ENCODE data around the genes CPB1 and ANKUB1.

DNA sequence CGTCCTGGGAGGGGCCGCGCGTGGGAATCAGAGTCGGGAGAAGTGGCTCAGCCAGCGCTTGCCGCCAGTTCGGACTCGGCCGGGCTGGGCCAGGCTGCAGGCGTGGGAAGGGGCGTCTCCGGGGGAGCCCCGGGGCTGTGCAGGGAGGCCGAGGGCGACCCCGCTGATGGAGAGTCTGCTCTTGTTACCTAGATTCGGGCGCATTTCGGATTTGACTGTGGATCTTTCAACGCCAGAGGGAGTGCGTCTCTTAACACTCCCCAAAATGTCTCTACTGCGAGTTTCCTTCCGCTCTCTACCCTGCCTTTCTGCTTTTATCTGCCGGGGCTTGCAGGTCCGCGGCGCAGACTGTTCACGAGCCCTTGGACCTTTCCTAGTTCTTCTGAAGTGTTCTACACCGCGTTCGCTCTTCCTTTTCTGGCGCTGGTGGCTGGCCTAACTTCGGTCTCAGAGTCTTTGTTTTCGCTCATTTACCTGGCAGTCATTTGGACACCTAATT is 1.4 kb downstream of the DIPK2A start:
- PRO-cap = no peak

DNA sequence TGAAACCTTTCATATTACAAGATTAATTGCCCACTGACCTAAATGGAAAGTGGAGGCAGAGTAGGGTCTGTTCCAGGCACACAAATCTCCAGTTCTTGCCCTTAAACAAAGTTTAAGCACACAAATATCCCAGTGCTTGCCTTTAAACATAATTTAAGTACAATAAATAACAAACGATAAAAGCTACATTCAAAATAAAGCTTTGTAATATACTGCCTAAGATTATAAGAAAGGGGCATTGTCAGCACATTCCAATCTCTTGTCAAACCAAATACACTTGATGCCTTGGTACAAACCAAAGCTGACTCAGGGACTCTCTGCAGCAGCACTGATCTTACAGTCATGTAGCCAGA is 18.4 kb downstream of the PLOD2 start:
- PRO-cap = no peak

DNA sequence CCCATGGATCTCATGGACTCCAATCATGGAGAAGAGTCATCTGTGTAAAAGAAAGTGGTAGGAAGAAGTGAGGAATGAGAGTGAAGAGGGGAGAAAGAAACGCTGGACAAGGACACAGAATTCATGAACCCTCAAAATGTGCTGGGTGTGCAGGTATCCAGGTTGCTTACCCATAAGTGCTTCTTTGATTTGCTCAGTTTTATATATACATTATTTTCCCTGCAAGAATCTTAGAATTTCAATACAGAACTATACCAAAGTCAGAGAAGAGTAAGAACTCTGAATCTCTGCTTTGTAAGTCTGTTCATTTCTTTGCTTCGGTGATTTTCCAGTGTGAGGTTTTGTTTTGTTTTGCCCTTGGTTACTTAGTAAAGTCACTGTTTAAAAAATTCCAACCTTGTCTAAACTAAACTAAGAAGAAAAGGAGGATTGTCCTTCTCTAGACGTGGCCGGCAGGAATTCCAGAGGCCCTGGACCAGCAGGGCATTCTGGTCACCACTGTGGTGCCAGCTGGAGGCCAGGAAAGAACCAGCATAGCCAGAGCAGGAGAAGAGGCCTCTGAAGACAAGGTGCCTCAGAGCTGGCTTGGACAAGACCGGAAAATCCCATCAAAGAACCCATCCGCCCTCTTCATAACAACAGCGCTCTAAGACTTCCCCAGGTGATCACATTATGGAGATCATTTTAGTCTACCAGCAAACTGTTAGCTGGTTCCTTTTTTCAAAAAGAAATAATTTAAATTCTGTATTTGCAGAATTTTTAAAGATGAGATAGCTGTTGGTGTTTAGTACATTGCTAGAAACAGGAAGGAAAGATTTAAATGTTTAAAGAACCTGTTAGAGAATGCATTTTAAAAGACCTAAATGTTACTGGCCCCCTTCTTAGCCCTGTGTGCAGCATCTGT is 8.2 kb downstream of the PLOD2 start:
- PRO-cap = no peak

DNA sequence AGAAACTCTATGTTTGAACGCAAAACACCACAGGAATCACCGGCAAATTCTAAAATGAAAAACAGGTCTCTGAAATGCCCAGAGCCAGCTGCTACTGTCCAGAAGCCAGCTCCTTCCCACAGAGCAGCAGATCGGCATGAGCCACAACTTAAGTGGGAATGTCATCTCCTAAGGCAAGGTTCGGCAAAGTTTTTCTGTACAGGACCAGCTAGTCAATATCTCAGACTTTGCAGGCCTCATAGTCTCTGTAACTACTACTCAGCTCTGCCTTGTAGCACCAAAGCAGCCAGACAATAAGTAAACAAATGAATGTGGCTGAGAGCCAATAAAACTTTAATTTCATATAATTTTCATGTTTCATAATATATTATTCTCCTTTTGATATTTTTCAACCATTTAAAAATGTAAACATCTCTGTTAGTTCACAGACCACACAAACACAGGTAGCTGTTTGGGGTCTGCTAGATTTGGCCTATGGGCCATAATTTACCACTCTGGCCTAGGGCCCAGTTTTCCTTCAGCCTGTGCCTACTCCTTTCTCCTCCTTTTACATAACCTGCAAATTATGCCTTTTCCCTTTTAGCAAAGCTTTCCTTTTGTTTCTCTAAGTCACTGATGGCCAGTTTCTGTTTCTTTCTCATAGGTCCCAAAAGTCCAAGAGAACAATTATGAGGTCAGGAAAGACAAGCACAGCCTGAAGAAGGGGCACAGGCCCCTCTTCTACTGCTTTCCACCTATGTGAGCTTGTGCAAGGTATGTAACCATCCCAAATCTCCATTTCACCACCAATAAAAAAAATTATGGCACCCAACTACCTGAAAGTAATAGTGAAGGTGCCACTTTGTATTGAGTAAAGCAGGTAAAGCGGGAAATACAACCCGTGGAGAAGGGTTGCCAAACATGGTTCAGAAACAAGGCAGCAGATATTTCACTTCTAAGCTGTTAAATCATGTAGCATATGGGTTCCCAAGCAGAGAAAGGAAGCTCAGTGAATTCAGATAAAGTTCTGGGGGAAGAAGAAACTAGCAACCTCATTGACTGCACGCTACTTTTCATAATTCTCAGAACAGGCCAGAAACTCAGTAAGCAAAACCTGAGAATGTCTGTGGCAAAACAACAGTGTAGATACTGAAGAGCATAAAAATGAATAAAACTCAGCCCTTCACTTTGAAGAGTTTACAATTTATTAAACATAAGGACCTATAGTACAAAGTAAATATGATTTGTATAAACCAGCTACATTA is 4.4 kb downstream of the PLOD2 start:
- PRO-cap = no peak

- PRO-cap = no peak
Observed at GRCh38 chr3:146158950-146159606, 1.9 kb downstream of the PLOD2 start.

- PRO-cap = no peak
Observed at GRCh38 chr3:146164804-146165521, 4.0 kb upstream of the PLOD2 start.

GRCh38 chr3:146522307-146523078 is 21.9 kb downstream of the PLSCR1 start:
- PRO-cap = no peak

GRCh38 chr3:146542940-146543362 is 1.5 kb downstream of the PLSCR1 start:
- PRO-cap = no peak

DNA sequence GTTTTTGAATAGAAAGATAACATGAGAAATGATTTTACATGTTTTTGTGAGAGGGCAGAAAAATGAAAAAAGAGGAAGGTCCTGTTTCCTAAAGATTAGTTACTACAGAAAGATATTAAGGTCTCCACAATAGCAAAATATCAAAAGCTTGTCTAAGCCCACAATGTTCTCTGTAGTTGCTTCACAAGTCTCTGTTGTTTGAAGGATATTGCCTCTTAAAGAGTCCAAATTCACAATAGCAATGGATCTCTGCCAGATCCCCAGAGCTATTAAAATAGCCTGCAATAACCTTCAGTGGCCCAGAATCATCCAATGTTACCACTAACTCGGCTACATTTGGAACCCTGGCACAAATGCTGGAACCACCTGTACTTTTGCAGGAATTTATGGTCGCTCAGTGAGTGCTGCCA is 298.6 kb upstream of the PLSCR5 start:
- PRO-cap = no peak

- PRO-cap = no peak
Observed at GRCh38 chr3:147368763-147369307, 37.5 kb downstream of the ZIC4 start.

DNA sequence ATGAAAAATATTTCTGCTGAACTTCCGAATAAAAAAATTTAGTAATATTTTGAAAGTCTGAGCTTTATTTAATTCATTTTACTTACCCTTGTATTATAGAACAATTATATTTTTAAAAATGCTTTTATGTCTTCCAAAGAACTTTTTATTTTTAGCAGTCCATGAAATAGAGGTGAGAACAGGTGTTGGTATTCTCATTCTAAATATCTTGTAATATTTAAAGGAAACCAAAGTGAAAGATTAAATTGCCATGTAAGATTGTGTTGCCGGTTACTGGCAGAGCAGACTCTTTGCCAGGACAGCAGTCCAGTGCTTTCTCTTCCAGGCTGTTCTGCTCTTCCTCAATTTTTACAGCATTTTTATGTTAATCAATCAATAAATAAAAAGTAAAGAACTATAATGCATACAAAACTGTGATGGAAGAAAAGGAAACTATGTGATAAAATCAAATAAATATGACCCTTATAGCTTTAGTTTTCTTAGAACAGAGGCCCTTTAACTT is 33.8 kb downstream of the AGTR1 start:
- PRO-cap = no peak

DNA sequence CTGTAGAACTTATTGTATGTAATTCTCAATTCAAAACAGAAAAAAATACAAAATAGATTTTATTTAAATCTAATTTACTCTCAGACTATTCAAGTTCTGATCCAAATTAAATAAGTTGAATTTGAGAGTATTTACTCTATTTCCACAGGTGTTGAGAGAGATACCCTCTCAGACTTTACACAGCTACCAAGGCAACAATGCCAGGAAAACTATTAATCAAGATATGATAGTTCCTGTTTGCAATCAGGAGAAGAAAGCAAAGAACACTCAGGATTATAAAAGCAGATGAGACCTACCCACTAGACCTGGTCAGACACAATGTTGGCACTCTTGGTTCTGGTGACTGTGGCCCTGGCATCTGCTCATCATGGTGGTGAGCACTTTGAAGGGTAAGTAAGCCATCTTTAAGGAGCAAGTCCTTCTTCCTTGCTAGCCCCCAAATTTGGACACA is at the start of gene CPB1:
Gene CPB1, plus strand, starts transcription at position 306 of the 451 bp plus-strand sequence.
- PRO-cap = no peak

DNA sequence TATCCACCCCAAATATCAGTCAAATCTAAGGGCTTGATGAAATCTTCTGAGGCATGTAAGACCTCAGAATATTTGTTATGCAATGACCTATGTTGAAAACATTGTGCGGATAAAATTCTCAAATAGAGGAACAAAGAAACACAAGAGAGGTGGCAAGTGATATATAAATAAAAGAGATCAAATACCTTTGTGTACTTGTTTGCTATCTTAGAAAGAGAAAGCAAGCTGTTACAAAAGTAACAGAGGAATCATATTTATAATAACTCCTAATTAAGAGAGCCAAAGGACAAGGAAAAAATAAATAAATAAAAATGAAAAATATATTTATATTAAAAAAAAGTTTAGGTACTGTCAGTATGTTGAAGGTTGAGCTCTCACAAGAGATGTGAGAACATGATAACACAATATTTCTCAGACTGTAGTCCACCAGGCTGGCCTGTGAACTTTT is 50.0 kb downstream of the CPA3 start:
- PRO-cap = no peak

DNA sequence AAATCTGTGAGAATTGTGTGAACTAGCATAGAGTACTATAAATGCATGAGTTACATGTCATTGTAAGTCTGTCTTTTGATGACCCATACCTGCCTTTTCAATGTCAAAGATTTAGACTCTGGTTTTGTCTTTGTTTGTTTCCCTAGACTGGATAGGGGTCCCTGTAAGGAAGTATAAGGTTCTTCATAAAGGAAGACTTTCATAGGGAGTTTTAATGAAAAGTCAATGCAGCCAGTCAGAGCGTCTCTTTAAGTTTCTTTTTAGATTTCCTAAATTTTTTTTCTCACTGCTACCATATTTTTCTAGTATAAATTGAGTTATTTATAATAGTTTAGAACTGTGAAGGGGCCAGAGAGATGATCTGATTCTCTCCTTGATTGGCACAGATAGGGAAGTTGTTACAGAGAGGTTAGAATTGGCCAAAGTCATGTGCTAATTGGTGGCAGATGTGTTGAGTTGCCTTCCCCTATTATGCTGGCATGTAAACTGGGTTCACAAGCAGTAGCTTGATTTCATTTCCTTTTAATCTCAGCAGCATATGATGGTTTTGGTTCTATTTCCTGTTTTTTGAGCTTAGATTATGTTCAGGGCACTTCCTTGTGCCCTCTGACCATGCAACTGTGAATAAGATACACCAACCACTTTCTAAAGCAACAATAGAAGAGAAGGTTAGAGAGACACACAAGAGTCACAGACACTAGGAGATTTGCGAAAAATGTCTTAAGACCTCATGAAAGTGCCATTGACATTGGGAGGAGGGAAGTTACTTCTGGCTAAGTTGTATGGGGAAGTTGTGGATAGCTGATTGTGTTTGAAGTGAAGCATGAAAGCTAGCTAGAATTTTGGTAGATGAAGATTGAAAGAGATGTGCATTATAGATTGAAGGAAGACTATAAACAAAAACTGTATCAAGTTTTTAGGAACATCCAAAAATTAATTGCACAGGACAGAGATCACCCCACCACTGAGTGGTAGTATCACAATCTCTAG is 16.5 kb downstream of the HPS3 start:
- PRO-cap = no peak

- PRO-cap = no peak
Observed at GRCh38 chr3:149390640-149391300, 13.3 kb upstream of the TM4SF1 start.

GRCh38 chr3:149792385-149792844 is at the start of gene ANKUB1:
TSS of gene ANKUB1 (minus strand) at chr3:149792554.
- PRO-cap = no peak

DNA sequence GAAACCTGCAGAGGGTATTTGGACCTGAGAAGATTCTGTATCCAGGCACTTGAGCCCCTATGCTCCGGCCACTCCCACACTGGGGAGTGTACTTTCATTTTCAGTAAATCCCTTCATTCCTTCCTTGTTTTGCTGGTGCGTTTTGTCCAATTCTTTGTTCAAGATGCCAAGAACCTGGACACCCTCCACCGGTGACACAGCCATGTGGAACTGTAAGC is 68.3 kb upstream of the PFN2 start:
- PRO-cap = no peak

- PRO-cap = no peak
Observed at GRCh38 chr3:150252270-150252826, 155.8 kb upstream of the TSC22D2 start.

DNA sequence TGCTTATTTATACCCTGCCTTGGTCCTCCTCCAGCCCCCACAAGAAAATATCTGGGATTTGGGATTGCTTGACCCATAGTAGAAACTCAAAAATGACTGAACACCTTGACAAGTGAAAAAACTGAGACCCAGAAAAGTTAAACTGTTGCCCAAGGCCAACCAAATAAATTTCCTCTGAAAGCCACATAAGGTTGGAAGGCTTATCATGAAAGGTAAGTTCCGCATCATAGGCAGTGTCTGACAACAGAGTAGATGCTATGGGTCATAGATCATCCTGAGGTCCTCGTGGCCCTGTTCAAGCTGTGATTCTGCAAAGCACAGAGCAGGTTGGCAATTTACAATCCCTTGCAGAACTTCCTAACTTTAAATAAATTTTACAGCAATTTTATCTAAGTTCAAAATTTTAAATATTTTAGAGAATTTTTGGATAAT is 140.8 kb upstream of the TSC22D2 start:
- PRO-cap = no peak

DNA sequence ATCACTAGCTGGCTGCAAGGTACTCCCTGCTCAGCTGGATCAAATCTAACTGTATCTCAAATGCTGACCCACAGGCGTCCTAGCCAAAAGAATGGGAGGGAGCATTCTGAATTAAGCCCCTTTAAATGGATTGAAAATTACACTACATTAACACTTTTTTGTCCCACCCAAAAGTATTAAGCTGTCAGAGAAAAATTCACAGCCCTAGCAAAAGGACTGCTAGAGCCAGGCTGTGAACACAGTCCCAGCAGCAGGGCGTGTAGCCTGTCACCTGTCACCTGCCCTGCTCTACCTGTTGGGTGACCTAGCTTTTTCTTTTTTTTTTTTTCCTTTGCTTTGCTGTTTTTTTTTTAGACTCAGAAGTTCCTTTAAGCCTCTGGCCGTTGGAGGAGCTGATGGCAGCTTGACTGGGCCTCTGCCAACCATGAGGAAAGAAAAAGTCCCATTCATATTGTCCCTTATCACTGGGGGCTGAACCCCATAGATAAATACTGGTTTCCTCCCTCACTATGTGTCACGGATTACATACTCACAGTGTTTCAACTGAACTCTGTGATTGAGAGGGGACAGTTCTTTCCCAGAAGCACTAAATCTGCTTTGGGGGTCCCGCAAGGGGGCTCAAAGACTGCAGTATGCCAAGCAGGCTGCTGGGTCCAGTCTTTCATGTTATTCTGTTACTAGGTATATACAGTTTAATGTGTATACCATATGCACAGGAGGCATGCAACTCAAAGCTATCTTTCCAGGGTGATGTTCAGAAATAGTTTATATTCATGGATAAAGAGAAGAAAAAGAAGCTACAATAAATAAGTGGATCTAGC is 93.4 kb upstream of the TSC22D2 start:
- PRO-cap = no peak

All from peritoneum (tissue), 1 donor.